Measurements from ENCODE around the genes ZNF770 and MEIS2.

DNA sequence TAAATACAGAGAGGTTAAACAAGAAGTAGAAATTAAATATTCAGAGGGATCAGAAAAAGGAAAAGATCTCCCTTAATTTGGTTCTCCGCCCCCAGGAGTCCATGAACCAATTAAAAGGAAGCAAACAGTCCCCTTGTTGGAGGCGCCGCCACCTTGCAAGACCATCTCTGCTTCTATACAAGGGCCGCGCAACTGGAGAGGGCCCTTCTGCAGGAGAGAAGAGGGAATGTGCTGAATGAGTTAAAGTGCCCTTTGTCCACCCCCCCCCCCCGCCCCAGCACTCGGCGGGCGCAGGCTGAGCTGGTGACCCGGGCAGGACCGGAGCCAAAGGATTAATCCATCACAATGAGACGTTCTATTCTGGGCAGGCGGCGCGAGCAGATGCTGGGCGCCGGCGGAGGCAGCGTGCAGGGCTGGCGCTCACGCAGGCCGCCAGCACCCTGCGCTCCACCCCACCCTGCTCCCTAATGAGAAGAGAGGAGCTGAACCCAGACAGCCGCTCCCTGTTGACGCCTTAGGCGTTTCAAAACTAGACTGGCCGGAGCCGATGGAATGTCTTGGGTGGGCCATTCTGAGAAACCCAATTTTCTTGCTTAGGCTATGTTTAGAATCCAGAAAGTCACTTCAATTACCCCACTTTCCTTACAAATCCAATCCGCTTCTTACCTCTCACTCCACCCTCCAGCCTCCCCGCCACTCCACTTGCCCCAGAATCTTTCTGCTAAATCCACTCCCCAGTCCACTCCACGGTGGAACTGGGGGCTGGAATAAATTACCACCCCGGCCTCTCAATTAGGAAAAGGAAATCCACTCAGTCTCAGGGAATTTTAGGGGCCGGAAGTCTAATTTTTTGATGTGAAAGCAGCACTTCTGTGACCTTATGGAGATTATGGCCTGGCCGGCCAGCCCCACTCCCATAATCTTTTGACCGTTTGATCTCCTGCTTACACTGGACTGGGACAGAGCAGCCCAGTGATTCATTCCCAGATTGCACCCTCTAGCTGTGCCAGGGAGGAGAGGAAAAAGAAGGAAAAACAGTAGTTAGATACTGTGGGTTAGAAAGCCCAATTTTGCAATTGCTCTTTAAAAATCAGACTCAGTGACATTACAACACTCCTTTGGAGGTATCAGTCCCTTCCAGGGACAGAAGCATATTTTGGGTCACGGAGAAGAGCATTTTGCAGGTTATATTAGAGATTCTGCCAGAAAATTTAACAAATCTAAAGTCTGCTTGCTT lies 32.7 kb downstream of the GJD2 start:
- PRO-cap, 3 experiments: peak in 2 of 3 experiments; most common plus-strand start position 380 of the sequence (in 2); most common minus-strand start position 415 of the sequence (in 1)
- RAMPAGE, long total RNA, 2 experiments: start-site peak on the plus strand in 1 of 2 experiments, centred at position 382 of the sequence, 35 reads per replicate
- RRBS: 4% methylated on average over 8 of the region's 36 CpGs

- PRO-cap, 3 experiments: peak in 3 of 3 experiments; most common plus-strand start chr15:34988358 (in 3); most common minus-strand start chr15:34988287 (in 3)
- RAMPAGE, long total RNA, 2 experiments: start-site peak on the plus strand in 2 of 2 experiments, at chr15:34988302-34988417 at its widest, 12 to 20 reads per replicate; start-site peak on the minus strand in 2 of 2 experiments, at chr15:34988205-34988298 at its widest, 1,220 to 1,235 reads per replicate
- RRBS: 1% methylated on average over 21 of the region's 56 CpGs
Observed at GRCh38 chr15:34988142-34988983, at the start of gene ZNF770. Gene ZNF770, minus strand, starts transcription at chr15:34988287.

DNA sequence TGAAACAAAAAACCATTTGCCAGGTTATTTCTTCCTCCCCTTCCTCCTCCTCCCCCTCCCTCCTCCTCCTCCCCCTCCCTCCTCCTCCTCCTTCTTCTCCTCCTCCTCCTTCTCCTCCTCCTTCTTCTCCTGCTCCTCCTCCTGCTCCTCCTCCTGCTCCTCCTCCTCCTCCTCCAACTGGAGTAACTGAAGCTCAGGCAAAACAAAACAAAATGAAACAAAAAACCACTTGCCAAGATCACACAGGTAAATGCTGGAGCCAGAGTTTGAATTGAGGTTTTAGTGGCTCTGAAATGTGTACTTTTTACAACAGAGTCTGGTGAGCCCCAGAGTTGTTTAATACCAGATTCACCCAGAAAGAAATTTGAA lies 31.3 kb upstream of the ZNF770 start:
- PRO-cap, 3 experiments: no peak in any of the 3 experiments
- RAMPAGE, long total RNA, 2 experiments: no peak in any of the 2 experiments

DNA sequence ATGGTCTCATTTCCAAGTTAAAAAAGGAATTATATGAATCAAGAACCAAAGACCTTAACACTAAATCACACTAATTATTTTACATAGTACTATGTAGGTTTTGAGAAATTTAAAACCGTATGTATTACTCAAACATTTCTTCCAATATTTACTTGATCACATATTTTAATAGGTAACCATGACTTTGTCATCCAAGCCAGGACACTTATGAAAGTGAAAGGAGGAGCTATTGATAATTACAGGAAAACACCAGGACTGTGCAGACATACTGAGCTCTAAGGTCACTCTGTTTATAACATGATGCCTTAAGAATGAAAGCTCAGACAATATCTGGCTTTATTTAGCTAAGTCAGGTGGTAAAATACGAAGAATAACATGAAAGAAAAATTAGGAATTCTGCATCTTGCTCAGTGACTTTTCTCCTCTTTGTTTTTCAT lies 216.0 kb upstream of the NANOGP8 start:
- PRO-cap, 3 experiments: no peak in any of the 3 experiments
- RAMPAGE, long total RNA, 2 experiments: no peak in any of the 2 experiments
- RRBS: no CpG with 5 or more reads among the region's 2 CpGs

DNA sequence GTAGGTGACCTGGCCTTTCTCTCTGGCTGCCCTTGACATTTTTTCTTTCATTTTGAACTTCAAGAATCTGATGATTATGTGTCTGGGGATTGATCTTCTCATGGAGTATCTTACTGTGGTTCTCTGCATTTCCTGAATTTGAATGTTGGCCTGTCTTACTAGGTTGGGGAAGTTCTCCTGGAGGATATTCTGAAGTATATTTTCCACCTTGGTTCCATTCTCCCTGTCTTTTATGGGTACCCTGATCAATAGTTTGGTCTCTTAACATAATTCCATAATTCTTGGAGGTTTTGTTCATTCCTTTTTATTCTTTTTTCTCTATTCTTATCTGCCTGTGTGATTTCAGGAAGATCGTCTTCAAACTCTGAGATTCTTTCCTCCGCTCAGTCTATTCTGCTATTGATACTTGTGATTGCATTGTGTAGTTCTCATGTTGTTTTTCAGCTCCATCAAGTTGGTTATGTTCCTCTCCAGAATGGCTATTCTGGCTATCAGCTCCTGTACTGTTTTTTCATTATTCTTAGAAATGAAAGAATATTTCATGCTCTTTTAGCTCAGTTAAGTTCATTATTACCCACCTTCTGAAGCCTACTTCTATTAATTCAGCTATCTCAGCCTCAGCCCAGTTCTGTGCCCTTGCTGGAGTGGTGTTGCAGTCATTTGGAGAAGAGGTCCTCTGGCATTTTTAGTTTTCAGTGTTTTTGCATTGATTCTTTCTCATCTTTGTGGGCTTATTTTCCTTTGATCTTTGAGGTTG lies 205.0 kb downstream of the DPH6 start:
- PRO-cap, 3 experiments: no peak in any of the 3 experiments
- RAMPAGE, long total RNA, 2 experiments: no peak in any of the 2 experiments
- RRBS: no CpG with 5 or more reads among the region's 2 CpGs

DNA sequence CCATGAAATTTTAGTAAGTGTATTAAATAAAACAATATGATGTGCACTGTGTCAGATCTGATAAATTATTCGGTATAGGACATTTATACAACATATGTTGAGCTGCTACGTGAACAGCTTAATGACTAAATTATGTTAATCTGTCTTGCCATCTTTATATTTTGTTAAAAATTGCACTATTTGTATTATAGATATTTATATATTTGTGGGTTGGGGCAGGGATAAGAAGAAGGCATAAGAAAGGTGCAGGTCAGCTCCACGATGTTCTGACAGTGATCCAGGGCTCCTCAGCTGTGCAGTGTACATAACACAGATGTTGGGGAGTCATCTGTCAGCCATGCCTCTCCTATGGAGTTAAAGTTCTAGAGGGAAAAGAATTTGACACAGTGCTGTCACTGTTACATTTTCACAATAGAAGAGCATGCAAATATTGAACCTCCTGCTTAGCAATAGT lies 20.1 kb downstream of the CDIN1 start:
- PRO-cap, 3 experiments: no peak in any of the 3 experiments
- RAMPAGE, long total RNA, 2 experiments: no peak in any of the 2 experiments
- RRBS: no CpG with 5 or more reads among the region's 3 CpGs

DNA sequence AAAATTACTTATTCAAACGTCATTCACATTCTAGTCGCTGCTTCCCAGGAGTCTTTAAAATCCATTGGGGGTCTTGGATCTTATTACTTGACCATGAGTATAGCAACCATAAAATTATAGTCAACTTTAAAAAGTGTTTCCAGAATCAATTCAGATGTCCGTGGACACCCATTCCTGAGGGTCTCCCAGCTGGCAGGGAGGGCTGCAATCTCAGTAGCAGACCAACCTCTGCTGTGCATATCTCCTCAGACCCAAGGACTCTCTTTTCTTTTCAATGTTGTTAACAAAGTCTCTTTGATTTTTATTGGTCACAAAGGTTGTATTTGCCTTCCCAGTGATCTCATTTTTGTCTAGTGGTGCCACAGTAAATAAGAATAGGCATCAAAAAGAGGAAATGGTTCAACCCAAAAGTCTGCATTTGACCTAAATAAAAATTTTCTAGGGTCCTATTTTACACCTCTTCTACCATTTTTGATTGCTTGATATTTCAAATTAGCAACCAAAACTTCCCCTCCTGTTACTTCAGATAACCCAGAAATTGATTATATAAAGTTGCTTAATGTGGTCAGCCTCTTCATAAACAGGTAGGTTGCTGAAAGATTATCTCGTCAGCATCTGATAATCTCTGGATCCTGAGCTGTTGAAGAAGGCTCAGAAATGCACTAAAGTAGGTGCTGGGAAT lies 225.8 kb downstream of the CDIN1 start:
- PRO-cap, 3 experiments: no peak in any of the 3 experiments
- RAMPAGE, long total RNA, 2 experiments: no peak in any of the 2 experiments
- RRBS: no CpG with 5 or more reads among the region's 4 CpGs

DNA sequence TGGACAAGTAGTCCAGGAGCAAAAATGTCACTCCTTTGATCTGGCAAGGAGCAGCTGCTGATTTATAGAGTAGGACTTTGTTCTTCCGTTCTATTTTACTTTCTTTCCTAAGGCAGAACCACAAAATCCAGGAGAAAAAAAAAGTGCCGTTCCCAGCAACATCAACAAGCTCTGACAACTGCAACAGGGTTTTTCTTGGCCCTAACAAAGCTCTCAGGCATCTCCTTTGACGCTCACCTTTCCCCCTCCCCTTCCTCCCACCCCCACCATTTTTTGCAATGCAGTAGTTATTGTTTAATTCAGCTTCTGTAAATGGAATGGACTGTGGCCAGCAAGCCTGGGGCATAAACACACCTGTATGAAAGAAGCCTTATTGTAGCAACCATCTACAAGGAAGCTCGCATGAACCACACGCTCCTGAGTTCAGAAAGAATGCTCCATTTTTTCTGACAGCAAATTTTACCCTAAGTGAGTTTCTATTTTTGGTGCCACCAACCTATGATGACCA lies 196.2 kb downstream of the MEIS2 start:
- PRO-cap, 3 experiments: no peak in any of the 3 experiments
- RAMPAGE, long total RNA, 2 experiments: no peak in any of the 2 experiments
- RRBS: no CpG with 5 or more reads among the region's 5 CpGs

DNA sequence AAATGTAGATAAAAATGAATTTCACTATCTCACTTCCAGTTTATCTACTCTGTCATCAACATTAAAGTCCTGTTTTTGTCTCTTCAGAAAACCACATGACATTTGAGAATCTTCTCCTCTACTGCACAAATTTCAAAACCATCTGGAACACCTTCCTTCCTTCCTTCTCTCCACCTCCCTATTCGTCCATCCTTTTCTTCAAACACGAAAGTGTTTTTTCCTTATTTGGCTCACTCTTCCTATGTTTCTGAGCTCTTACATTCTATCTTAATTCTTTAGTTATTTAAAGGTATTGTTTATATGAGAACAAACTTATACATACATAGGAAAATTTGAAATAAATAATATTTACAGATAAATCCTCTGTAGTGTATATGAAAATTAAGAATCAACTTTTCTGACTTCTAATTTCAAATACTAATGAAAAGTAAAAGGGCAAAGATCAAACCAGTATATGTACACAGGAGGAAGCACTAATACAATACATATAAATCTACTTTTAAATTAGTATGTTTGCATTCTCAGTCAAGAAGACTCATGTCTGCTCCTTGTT lies 131.0 kb downstream of the MEIS2 start:
- PRO-cap, 3 experiments: no peak in any of the 3 experiments
- RAMPAGE, long total RNA, 2 experiments: no peak in any of the 2 experiments
- RRBS: no CpG with 5 or more reads among the region's 2 CpGs

DNA sequence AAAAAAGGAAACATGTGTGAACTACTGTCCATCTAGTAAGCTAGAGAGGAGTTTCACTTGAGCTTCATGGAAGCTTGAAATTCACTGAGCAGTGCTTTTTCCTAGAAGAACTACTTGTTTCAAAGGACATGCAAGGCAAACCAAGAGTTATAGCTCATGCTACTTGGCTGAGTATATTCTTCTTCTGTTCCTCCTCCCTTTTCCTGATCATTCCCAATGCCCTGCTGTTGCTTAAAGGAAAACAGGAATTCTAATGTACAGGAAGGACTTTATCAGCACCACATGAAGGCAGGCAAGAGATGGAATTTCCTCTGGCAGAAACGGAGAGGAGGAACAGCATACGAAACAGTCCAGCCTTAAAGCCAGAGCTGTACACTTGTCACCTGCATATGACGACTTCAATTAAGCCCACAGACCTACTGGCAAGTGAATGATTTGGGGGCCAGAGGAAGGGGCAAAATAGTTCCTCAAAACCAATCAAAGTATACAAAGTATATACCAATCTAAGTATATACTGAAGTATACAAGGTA lies 15.7 kb downstream of the MEIS2 start:
- PRO-cap, 3 experiments: no peak in any of the 3 experiments
- RAMPAGE, long total RNA, 2 experiments: no peak in any of the 2 experiments
- RRBS: no CpG with 5 or more reads among the region's 3 CpGs

GRCh38 chr15:37099855-37100923 lies at the start of gene MEIS2:
Gene MEIS2, minus strand, starts transcription at chr15:37100549.
- PRO-cap, 3 experiments: peak in 3 of 3 experiments; most common plus-strand start chr15:37100769 (in 3); most common minus-strand start chr15:37100540 (in 3)
- RAMPAGE, long total RNA, 2 experiments: start-site peak on the plus strand in 1 of 2 experiments, at chr15:37100764-37100794 at its widest, 10 reads per replicate; start-site peak on the minus strand in 2 of 2 experiments, at chr15:37100383-37100543 at its widest, 55 to 85 reads per replicate
- RRBS: 2% methylated on average over 16 of the region's 75 CpGs

- PRO-cap, 3 experiments: no peak in any of the 3 experiments
- RAMPAGE, long total RNA, 2 experiments: no peak in any of the 2 experiments
- RRBS: no CpG with 5 or more reads among the region's 14 CpGs
Observed at GRCh38 chr15:37104043-37104784, 3.9 kb upstream of the MEIS2 start.

DNA sequence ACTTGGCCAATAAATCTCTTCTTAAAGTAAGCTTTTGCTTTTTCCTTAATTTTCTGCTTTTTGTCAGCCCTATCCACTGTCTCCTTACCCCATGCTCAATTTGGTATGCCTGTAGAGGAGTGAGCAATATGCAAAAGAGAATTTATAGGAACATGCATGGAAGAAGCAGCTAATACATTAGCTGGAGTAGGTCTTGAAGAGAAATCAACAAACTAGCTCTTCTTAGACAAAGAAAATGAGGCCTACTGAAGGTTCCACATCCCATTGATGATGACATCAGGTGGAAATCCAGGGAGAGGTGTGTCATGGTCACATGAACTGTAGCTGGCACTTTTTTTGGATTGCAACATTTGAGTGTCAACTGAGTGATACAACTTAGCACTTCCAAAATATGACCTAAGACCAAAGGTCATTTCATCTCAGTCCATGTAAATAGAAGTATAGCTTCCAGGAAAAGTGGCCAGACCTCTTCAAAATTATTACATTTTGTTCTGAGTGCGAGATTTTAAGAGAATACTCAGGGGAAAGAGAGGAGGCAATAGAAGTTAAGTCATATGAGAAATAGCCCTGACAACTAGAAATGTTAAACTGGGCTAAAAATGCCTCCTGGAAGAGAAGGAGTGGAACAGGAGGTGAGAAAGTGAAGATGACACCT lies 117.2 kb upstream of the MEIS2 start:
- PRO-cap, 3 experiments: no peak in any of the 3 experiments
- RAMPAGE, long total RNA, 2 experiments: no peak in any of the 2 experiments
- RRBS: no CpG with 5 or more reads among the region's 1 CpG

GRCh38 chr15:38042778-38043180 lies 108.3 kb downstream of the TMCO5A start:
- PRO-cap, 3 experiments: no peak in any of the 3 experiments
- RAMPAGE, long total RNA, 2 experiments: no peak in any of the 2 experiments
- RRBS: no CpG with 5 or more reads among the region's 3 CpGs

DNA sequence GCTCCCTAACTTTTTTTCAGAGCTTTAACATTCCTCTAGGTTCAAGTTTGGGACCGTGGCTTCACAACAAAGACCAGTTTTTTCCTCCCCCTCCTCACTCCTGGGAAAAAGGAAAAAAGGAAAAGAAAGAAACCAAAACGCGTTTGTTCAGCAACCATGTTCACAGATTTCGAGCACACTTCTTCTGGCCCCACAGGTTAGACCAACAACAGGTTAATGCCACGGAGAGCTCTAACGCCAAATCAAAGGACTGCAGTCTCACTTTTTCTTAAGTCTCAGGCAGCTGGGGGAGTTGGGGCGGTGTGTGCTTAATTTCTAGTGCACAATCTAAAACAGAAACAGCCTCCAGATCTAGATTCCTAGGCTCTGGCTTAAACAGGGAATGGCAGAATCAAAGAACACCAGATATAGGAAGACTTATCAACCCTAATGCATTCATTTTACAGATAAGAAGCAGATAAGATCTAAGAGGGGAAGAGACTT lies 139.1 kb downstream of the TMCO5A start:
- PRO-cap, 3 experiments: no peak in any of the 3 experiments
- RAMPAGE, long total RNA, 2 experiments: no peak in any of the 2 experiments
- RRBS: no CpG with 5 or more reads among the region's 7 CpGs

DNA sequence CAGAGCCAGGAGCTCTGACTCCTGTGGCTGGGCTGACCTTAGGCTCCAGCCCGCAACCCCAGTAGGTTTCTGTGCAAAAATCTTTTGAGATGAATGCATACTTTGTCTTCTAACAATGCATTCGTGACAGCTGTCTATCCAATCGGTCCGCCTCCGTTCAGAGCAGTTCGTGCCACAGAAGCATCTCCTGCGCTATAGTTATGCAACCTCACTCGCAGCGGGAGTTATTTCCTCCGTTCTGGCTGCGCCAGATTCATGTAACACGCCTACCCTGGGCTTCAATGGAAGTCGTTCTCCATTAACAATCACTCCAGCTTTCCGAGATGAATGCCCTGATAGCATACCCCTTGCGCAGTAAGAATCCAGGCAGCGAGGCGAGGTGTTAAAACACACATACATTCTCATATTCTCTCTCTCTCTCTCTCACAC lies 1.5 kb upstream of the SPRED1 start:
- PRO-cap, 3 experiments: peak in 1 of 3 experiments; most common minus-strand start position 200 of the sequence (in 1)
- RAMPAGE, long total RNA, 2 experiments: no peak in any of the 2 experiments
- RRBS: no CpG with 5 or more reads among the region's 17 CpGs

GRCh38 chr15:38260102-38260840 lies 7.6 kb downstream of the SPRED1 start:
- PRO-cap, 3 experiments: no peak in any of the 3 experiments
- RAMPAGE, long total RNA, 2 experiments: no peak in any of the 2 experiments
- RRBS: no CpG with 5 or more reads among the region's 4 CpGs

GRCh38 chr15:38307148-38307858 lies 54.7 kb downstream of the SPRED1 start:
- PRO-cap, 3 experiments: no peak in any of the 3 experiments
- RAMPAGE, long total RNA, 2 experiments: no peak in any of the 2 experiments
- RRBS: no CpG with 5 or more reads among the region's 3 CpGs

DNA sequence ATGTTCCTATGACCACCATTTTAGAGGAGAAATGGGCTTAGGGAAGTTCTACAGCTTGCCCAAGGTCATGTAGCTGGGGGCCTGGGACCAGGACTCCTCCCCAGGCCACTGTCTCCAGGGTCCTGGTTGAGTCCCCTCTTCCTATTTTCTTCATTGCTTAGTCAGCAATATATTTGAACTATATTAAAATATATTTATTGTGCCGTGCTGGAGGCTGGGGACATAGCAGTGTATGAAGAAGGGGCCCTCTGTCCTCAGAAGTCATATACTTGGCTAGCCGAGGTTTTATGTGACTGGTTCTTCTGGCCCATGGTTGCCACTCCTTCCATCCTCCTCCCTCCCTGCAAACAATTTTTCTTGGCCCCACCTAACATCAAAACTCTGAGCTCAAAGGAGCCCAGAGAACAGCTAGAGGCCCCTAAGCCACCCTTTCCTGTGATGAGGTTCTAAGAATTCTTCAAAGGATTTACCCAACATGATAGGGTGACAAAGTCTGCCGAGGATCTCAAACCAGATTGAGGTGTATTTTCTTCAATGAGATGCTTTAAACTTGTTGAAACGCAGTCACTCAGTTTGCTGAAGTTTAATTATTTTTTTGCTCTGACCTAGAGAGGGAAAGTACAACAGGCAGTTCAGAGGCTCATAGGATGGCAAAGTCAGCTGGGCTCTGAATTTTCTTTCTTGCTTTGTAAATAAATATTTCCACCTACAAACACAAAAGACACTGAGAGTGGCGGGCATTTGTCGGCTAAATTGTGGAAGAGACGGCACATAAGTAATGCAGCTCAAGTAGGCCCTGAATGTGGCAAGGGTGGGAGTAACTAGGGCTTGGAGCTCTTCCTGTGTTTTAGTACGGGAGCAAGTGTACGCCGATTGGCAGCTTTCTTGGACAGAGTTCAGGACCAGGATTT lies 121.4 kb upstream of the RASGRP1 start:
- PRO-cap, 3 experiments: no peak in any of the 3 experiments
- RAMPAGE, long total RNA, 2 experiments: no peak in any of the 2 experiments
- RRBS: no CpG with 5 or more reads among the region's 10 CpGs

DNA sequence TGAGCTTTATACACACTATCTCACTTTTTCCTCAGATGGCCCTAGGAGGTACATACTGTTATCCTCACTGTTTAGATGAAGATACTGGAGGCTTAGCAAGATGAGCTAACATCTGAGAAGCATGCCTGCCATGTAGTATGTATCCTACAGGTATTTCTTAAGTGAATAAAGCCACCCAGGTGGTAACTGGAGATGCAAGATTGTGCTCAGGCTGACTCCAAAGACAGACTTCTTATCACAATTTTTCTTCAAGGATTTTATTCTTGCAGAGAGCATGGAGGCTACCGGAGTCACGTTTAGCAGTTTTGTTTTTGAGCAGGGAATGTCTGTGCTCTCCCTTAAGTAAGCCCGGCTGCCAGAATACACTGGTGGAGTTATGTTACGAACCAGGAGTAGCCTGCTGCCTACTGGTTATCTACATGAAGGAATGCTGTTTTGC lies 300.0 kb upstream of the RASGRP1 start:
- PRO-cap, 3 experiments: no peak in any of the 3 experiments
- RAMPAGE, long total RNA, 2 experiments: no peak in any of the 2 experiments
- RRBS: no CpG with 5 or more reads among the region's 4 CpGs